Adrenal gland (tissue), 7 donors: ENCODE measurements around the gene EMILIN3.

- PRO-cap, 3 experiments = no peak in any of the 3 experiments
- RAMPAGE, long total RNA, 4 experiments = start-site peak on the plus strand in 1 of 4 experiments, at chr20:41080098-41080118 at its widest, 14 reads per replicate
- RRBS = no CpG with 5 or more reads among the region's 5 CpGs
Observed at GRCh38 chr20:41079874-41080628, 51.4 kb downstream of the TOP1 start.

DNA sequence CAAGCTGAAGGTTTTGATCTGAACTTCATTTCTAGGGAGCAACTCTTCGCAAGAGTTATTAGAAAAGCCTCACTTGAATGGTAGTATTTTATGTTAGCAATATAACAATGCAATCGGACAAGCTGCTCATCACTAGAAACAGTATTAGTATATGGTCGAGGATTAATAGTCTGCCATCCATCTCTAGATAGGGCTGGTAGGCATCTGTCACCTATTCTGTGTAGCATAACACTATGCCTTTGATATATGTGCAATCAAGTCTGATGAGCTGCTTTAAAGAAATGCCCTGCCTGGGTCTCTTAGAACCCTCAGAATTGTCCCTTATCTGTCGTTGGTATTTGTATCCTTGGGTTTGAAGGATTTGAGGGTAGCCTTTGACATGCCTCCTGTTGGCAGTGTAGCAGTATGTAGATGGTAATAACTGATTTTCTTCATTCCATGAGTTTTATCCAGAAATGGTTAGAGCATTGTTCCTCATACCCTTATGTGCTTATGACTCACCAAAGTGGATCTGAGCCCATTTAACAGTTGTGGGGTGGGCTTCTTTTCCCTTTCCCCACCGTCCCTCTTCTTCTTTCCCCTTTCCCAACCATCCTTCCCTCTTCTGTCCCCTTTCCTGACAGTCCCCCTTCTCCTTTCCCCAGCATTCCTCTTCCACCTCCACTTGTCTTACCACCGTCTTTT lies 44.3 kb upstream of the PLCG1 start:
- PRO-cap, 3 experiments = no peak in any of the 3 experiments
- RAMPAGE, long total RNA, 4 experiments = no peak in any of the 4 experiments
- RRBS = no CpG with 5 or more reads among the region's 6 CpGs

DNA sequence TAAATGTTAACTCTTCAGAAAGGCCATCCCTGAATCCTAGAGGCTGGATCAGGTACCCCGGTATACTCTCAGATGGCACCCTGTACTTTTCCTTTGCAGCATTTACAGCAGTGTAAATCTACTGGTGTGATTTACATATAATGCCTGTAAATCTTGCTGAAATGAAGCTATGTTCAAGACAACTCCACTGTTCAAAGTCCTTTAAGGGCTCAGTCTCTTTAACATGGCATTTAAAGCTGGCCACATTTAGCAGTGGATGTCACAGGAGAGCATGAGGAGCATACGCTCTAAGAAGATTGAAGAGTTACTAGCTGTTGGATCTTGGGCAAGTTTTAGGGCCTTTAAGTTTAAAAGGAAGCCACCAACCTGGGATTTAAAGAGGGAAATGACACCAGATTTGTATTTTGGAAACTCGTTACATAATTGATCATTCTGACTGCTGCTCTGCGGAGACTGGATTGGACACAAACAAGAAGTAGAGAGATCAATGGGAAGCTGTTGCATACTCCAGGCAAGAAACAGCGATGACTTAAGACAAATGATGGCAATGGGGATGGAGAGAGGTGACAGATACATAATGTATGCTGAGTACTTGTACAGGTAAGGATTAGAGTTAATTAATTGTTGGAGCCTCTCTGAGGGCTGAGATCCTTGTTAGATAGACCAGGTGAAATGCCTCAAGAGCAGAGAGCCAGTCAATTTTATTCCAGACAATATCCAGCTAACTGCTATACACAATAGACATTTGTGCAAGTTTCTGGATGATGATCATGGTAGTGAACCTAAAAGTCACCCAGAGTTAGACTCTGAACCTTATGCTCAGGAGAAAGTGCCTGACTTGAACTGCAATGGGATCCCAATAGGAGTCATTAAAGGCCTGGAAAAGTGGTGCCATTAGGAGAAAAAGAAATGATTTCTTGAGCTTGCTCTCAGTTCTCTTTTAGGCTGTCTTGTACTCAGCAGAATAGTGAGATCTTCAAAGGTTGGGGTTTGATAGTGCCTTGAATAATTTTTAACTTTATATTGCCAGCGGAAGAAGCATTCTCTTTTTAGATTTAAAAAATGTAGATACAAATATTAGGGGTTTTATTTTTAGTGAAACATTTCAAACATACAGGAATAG lies 33.1 kb upstream of the PLCG1 start:
- PRO-cap, 3 experiments = no peak in any of the 3 experiments
- RAMPAGE, long total RNA, 4 experiments = no peak in any of the 4 experiments
- RRBS = no CpG with 5 or more reads among the region's 6 CpGs

DNA sequence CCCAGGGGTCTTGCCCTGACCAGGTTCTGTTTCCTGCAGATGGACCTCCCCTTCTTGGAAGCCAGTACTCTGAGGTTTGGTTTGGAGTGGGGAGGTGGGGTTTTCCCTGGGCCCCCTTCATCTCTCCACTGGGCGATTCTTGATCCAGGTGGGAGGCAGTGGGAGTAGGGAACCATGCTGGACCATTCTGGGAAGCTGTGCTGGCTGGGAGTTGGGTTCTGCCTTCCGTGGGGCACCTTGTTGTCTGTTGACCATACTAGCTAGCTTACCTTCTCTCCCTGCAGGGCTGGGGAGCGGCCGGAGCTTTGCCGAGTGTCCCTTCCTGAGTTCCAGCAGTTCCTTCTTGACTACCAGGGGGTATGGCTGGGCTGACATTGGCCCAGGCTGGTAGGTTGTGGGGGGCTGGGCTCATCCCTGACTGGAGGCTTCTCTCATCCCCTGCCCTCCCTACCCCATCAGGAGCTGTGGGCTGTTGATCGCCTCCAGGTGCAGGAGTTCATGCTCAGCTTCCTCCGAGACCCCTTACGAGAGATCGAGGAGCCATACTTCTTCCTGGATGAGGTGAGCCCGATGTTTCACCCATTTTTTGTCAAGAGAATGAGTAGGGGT lies 25.7 kb downstream of the PLCG1 start:
- PRO-cap, 3 experiments = no peak in any of the 3 experiments
- RAMPAGE, long total RNA, 4 experiments = no peak in any of the 4 experiments
- RRBS = no CpG with 5 or more reads among the region's 10 CpGs

- PRO-cap, 3 experiments = no peak in any of the 3 experiments
- RAMPAGE, long total RNA, 4 experiments = no peak in any of the 4 experiments
- RRBS = no CpG with 5 or more reads among the region's 24 CpGs
Observed at GRCh38 chr20:41166257-41166955, 29.1 kb downstream of the PLCG1 start.

DNA sequence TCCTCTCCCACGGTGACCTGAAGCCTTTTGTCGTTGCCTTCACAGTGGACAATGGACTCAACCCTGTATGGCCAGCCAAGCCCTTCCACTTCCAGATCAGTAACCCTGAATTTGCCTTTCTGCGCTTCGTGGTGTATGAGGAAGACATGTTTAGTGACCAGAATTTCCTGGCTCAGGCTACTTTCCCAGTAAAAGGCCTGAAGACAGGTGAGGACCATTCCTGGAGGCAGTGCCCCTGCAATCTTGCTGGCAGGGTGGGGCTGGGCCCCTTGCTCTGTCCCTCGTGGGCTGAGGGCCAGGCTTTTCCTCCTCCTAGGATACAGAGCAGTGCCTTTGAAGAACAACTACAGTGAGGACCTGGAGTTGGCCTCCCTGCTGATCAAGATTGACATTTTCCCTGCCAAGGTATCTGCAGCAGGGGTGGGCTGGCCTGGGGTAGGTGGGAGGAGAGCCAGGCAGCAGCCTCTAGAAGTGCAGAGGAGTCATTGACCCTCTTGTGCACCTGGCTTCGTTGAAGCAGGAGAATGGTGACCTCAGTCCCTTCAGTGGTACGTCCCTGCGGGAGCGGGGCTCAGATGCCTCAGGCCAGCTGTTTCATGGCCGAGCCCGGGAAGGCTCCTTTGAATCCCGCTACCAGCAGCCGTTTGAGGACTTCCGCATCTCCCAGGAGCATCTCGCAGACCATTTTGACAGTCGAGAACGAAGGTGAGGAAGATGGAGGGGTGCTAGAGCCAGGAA lies 36.4 kb downstream of the PLCG1 start:
- PRO-cap, 3 experiments = no peak in any of the 3 experiments
- RAMPAGE, long total RNA, 4 experiments = no peak in any of the 4 experiments
- RRBS = no CpG with 5 or more reads among the region's 17 CpGs

- PRO-cap, 3 experiments = peak in 2 of 3 experiments; most common minus-strand start chr20:41248874 (in 2)
- RAMPAGE, long total RNA, 4 experiments = no peak in any of the 4 experiments
- RRBS = no CpG with 5 or more reads among the region's 3 CpGs
Observed at GRCh38 chr20:41248642-41249337, 68.7 kb downstream of the ZHX3 start.

DNA sequence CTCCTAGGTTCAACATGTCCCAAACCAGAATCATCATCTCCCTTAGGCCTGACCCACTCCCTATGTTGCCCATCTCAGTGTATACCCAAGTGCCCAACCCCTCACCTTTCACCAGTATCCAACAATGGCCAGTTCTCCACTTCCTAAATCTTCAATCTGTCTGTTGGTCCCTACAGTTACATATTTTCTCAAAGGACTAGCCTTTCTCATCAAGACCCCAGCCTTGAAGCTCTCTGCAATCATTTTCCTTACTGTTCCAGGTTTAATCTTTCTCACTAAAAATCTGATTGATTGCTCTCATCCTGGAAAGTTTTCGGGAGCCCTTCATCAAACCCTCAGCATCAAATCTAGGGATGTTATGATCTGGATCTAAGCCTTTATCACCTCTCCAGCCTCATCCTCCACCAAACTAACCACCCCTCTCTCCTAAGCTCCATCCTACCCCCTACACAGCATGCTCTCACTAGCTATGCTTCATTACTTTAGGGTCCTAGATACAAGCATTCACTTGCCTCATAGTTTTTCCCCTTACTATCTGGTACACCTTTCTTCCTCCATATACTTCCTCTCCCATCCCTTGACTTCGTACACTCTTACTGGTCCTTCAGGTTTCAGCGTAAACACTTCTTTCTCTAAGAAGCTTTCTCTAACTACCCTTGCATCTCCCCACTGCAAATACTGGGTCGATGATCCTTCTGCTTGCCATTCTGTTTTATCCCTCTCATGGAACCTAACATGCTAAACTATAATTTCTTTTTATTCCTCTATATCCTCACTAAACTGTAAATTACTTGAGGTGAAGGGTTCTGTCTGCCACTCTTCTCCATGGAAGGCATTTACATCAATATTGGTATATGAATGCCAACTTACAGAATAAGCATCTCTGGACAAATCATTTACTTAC lies 32.9 kb downstream of the ZHX3 start:
- PRO-cap, 3 experiments = no peak in any of the 3 experiments
- RAMPAGE, long total RNA, 4 experiments = no peak in any of the 4 experiments
- RRBS = no CpG with 5 or more reads among the region's 4 CpGs

- PRO-cap, 3 experiments = peak in 2 of 3 experiments; most common plus-strand start chr20:41340214 (in 1)
- RAMPAGE, long total RNA, 4 experiments = no peak in any of the 4 experiments
- RRBS = no CpG with 5 or more reads among the region's 32 CpGs
Observed at GRCh38 chr20:41339800-41340388, 727 bp upstream of the LPIN3 start.

DNA sequence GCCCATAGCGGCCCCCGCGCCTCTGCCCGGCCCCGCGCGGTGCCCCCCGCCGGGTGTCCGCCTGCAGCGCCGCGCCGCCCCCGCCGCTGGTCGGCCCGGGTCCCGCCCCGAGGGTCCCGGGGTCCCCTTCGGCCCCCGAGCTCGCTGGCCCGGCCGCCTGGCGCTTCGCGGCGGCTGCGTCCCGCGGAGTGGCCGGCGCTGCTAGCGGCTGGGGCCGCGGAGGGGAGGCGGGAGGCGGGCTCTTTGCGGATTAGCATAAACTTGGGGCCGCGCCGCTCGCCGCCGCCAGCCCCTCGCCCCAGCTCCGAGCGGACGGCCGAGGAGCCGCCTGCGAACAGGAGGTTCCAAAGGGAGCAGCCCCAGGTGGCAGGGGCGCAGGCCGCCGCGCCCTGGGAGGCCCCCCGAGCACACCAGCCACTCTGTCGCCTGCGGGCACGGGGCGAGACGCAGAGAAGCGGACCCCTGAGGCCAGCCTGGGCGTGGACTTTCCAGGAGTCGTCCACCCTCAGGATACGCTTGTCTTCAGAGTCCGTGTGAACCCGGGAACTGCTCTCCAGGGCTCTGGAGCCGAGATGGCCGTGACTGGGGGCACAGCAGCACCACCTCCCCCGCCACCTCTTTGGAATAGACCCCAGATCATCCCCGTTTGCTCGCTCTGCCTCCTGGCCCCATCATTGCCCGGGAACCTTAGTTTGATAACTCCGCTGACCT lies at the start of gene EMILIN3:
TSS of gene EMILIN3 (minus strand) at position 190 of the 711 bp plus-strand sequence.
- PRO-cap, 3 experiments = peak in 1 of 3 experiments; most common minus-strand start position 190 of the sequence (in 1)
- RAMPAGE, long total RNA, 4 experiments = no peak in any of the 4 experiments
- RRBS = 7% methylated on average over 22 of the region's 77 CpGs

- PRO-cap, 3 experiments = no peak in any of the 3 experiments
- RAMPAGE, long total RNA, 4 experiments = no peak in any of the 4 experiments
- RRBS = no CpG with 5 or more reads among the region's 6 CpGs
Observed at GRCh38 chr20:41470189-41470933, 103.7 kb upstream of the EMILIN3 start.

- PRO-cap, 3 experiments = no peak in any of the 3 experiments
- RAMPAGE, long total RNA, 4 experiments = no peak in any of the 4 experiments
- RRBS = no CpG with 5 or more reads among the region's 5 CpGs
Observed at GRCh38 chr20:41616888-41617256, 1.3 kb downstream of the CHD6 start.

DNA sequence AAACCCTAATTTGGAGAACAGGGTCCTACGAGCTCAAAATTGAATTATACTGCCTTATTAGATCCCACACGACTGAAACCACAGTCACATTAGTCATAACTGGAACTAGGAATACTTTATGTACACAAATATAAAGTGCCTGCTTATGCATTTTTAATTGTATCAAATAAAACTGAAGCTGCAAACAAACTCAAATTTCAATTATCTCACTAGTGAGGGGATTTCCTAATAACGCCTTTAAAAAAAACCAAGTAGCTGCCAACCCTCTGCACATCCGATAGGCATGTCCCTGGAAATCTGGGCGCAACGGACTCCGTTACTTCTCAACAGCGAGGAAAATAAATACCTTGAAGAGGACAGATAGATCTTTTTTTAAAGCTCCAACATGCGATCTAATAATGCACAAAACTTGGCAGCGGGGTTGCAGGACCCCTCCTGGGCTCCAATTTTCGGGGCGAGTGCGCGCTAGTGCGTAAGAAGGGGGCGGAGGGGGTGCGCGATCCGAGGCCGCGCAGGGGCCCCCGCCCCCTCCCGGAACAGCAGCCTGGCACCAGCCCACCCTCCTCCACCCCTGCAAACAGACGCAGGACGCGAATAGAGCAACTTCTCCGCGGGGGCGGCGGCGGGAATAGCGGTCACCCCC lies 799 bp downstream of the CHD6 start:
- PRO-cap, 3 experiments = peak in 3 of 3 experiments; most common plus-strand start position 576 of the sequence (in 3); most common minus-strand start position 529 of the sequence (in 2)
- RAMPAGE, long total RNA, 4 experiments = no peak in any of the 4 experiments
- RRBS = no CpG with 5 or more reads among the region's 32 CpGs

- PRO-cap, 3 experiments = peak in 3 of 3 experiments; most common plus-strand start chr20:41693002 (in 3); most common minus-strand start chr20:41692799 (in 1)
- RAMPAGE, long total RNA, 4 experiments = no peak in any of the 4 experiments
- RRBS = no CpG with 5 or more reads among the region's 25 CpGs
Observed at GRCh38 chr20:41692463-41693098, 74.4 kb upstream of the CHD6 start.

DNA sequence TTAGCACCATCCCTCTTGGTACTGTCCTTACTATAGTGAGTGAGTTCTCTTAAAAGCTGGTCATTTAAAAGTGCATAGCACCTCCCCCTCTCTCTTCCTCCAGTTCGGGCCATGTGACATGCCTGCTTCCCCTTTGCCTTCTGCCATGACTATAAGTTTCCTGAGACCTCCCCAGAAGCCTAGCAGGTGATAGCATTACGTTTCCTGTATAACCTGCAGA lies 476.1 kb downstream of the PTPRT start:
- PRO-cap, 3 experiments = peak in 1 of 3 experiments; most common minus-strand start position 104 of the sequence (in 1)
- RAMPAGE, long total RNA, 4 experiments = no peak in any of the 4 experiments
- RRBS = no CpG with 5 or more reads among the region's 2 CpGs

DNA sequence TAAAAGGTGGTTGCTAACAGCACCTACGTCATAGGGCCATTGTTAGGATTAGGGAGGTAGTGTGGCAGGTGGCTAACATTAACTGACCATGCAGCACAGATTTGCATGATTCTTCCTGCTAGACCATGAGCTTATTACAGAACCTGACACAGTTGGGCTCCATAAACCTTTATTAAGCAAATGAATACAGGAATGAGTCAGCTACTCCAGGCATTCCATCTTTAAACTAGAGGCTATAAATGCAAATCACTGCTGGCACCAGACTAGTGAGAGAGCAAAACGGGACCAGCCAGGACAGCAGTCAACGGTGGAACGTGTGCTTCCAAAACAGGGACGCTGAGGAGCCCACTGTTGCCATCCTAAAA lies 440.1 kb downstream of the PTPRT start:
- PRO-cap, 3 experiments = no peak in any of the 3 experiments
- RAMPAGE, long total RNA, 4 experiments = no peak in any of the 4 experiments
- RRBS = no CpG with 5 or more reads among the region's 5 CpGs

DNA sequence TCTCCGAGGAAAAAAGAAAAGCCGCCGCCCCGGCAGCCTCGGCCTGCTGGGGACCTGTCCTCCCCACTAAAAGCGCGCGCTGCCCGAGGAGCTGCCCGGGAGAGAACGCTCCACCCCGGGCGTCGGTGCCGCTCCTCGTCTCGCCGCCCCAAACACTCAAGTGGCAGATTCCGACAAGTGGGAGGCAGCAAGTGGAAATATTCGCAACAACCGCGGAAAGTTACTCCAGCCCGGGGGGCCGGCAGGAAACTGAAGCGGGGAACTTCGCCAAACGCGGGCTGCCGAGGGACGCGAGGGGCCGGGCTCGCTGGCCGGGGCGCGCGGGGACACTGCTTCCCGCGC lies 578 bp downstream of the PTPRT start:
- PRO-cap, 3 experiments = no peak in any of the 3 experiments
- RAMPAGE, long total RNA, 4 experiments = no peak in any of the 4 experiments
- RRBS = 3% methylated on average over 33 of the region's 39 CpGs

GRCh38 chr20:43584345-43585458 lies 6.0 kb upstream of the IFT52 start:
- PRO-cap, 3 experiments = no peak in any of the 3 experiments
- RAMPAGE, long total RNA, 4 experiments = no peak in any of the 4 experiments
- RRBS = no CpG with 5 or more reads among the region's 10 CpGs

DNA sequence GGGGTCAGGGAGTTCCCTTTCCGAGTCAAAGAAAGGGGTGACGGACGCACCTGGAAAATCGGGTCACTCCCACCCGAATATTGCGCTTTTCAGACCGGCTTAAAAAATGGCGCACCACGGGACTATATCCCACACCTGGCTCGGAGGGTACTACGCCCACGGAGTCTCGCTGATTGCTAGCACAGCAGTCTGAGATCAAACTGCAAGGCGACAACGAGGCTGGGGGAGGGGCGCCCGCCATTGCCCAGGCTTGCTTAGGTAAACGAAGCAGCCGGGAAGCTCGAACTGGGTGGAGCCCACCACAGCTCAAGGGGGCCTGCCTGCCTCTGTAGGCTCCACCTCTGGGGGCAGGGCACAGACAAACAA lies 87.9 kb upstream of the GTSF1L start:
- PRO-cap, 3 experiments = no peak in any of the 3 experiments
- RAMPAGE, long total RNA, 4 experiments = no peak in any of the 4 experiments
- RRBS = no CpG with 5 or more reads among the region's 20 CpGs

DNA sequence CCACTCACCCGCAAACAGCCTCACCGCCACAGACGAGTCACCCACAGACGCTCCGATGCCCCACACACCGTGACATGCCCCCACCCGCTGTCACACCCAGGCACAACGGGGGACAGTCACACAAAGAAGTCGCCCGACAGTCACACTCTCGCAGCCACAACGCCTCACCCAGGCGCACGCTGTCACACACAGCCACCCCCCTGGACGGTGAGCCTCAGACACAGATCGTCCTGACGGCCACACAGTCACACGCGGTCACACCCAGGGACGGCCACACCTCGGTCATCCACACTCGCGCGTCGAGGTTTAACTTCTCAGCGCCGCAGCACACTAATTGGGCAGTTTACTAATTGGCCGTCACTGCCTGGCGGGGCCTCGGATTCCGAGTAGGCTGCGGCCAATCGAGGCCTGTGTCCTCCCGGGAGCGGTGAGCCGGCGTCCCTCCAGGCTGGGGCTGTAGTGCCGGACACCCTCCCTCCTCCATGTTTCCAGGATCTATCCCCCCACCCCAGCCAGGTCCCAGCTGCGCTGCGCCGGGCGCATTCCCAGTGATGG lies 786 bp downstream of the TOX2 start:
- PRO-cap, 3 experiments = no peak in any of the 3 experiments
- RAMPAGE, long total RNA, 4 experiments = no peak in any of the 4 experiments
- RRBS = 12% methylated on average over 5 of the region's 42 CpGs